LUHMES (cell line): ENCODE measurements around a stretch of chr7.

GRCh38 chr7:66427785-66428556 lies 200.7 kb upstream of the KCTD7 start:
- PRO-cap, result no peak

DNA sequence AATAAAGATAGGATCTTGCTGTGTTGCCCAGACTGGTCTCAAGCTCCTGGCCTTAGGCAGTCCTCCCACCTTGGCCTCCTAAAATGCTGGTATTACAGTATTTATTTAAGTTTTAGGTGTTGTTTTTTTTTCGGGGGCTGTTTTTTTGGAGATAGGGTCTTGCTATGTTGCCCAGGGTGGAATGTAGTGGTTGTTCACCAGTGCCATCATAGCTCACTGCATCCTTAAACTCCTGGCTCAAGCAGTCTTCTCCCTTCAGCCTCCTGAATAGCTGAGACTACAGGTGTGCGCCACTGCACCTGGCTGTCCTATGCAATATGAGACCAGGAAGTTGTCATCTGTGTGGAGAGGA lies 5.5 kb downstream of the KCTD7 start:
- PRO-cap, result no peak

DNA sequence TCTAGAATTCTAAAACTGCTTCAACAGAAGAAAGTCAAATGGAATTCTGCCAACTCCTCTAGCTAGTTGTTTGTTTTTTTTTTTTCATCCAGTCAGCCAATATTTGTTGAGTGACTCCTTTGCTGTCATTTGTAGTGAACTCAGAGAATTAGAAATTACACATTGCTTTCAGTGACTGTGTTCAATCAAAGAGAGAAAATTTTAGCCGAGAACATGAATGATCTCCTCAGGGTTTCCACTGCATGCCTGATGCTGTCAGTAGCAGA lies 32.4 kb downstream of the RABGEF1 start:
- PRO-cap, result no peak

GRCh38 chr7:66952130-66952809 lies 31.2 kb downstream of the TMEM248 start:
- PRO-cap, result no peak

GRCh38 chr7:66987770-66988247 lies 7.6 kb downstream of the SBDS start:
- PRO-cap, result no peak

DNA sequence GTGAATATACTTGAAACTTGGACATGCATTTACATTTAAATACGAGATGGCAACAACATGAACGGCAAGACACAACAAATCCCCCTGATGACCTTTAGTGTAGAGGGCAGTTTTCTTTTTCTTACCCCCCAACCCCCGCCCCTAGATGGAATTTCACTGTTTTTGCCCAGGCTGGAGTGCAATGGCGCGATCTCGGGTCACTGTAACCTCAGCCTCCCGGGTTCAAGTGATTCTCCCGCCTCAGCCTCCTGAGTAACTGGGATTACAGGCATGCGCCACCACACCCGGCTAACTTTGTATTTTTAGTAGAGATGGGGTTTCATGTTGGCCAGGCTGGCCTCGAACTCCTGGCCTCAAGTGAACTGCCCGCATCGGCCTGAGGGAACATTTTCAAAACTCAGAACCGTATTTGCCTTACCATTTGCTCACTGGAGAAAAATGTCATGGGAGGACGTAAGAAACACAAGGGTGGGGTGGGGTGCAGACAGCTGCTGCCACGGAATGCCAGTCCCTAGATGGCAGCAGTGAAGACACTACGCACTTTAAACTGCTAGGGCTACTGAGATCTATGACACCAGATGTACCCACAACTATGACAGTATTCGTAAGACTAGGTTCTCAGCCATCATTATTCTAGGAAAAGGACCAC lies 892 bp downstream of the SBDS start:
- PRO-cap, result no peak

DNA sequence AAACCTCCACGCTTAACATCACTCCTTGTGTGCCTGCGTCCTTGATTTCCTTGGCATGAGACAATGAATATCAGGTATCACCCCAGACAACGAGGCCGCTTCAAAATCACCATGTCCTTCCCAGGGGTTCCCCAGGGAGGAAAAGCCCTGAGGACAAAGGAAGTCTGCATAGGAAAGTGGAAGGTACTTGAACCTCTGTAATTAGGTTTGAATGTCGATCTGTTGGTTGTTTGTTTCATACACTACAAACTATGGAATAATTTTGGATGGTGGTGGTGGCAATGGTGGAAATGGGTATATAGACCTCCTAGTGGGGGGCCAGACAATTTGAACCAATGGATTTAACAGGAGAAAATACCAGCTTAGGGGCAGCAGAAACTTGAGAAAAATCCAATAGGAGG lies 116.2 kb downstream of the SPDYE21 start:
- PRO-cap, result no peak

GRCh38 chr7:67518479-67519161 lies 241.9 kb downstream of the SPDYE21 start:
- PRO-cap, result no peak

- PRO-cap, result no peak
Observed at GRCh38 chr7:67764221-67764919, 487.6 kb downstream of the SPDYE21 start.

DNA sequence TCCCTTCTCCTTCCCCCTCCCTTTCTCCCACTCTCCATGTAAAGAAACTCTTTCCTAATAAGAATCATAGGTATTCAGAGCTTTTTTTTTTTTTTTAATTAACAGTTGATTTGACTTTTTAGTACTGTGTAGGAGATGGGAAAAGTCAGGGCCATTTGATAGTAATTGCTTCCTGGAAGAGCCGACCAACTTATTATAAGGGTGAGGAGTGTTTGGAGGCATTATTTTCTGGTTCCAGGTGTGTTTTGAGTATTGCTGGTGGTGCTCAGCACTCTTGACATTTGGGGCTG lies 63.8 kb downstream of the AUTS2 start:
- PRO-cap, result no peak

GRCh38 chr7:69708835-69709422 lies 110.7 kb downstream of the AUTS2 start:
- PRO-cap, result no peak

DNA sequence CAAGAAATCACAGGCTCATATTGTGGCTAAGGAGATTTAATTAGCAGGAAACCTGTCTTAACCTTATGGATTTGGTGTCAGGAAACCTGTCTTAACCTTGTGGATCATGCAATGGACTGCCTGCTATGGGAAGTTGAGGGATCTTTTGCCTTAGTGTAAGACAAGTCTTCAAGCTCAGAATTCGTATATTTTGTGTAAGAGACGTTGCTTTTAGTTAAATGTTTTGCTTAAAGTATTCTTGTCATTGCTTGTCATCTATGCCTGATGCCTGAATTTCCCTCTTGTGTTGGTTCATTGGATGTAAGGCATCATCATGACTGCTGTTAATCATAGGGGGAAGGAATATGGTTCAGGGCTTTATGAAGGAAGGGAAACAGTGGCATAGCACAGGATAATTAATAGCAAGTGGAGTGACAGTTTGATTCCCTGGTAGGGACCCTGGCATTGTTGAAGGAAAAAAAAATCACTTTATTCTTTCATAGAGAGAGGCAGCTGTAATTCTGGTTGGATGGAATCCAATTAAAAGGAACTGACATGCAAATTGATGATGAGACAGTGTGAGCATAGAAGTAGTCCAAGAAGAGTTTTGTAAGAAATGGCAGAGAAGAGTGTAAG lies 121.3 kb downstream of the AUTS2 start:
- PRO-cap, result no peak

- PRO-cap, result no peak
Observed at GRCh38 chr7:69941141-69941816, 343.0 kb downstream of the AUTS2 start.

DNA sequence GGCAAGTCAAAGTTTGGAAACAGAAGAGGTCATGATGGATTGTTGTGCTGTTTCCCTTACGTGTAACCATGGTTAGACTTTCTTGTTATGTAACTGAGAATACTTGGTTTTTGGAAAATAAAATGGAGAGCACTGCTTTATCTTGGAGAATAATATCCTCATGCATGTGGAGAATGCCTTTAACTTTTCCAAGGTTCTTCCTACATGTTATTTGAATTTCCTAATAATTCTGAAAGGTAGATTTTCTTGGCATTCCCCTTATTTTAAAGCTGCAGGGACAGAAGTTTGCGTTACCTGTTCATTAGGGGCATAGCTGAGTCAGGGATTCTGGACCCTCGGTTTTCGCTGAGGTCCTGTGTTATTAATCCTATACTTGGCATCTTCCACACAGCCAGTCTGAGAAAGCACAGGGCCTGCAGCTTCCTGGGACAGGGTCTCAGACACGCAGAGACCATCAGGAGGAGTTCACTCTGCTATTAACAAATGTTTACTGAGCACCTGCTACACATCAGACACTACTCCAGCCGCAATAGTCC lies 634.5 kb upstream of the GALNT17 start:
- PRO-cap, result no peak

DNA sequence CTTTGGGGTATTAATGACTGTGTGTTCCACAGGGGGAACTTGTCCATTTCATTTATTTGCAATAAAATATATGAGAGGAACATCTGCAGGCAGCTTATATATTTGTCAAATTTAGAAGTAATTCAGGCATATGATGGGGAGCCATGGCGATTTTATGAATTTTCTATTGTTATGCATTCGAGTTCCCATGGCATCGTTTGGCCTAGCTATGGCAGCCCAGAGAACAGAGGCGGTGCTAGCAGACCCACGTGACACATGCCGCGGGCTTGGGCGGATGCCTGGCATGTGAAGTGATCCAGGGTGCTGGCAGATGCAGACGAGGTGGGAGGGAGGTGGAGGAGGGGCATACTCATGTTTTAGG lies 560.0 kb upstream of the GALNT17 start:
- PRO-cap, result no peak

DNA sequence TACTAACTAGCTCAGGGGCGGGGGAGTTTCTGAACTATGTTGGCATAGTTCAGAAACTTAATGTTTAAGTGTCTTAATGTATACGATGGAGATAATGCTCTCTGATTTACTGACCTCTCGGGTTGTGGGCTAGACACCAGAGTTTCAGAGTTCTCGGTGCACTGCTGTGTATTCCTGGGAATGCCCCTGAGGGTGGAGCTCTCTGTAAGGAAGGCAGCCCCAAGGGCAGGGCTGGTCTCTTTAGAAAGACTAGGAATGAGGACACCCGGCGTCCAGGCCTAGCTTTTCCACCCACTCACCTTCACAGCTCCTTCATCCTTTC lies 536.6 kb upstream of the GALNT17 start:
- PRO-cap, result no peak

GRCh38 chr7:71458200-71458479 lies 326.2 kb downstream of the GALNT17 start:
- PRO-cap, result no peak

DNA sequence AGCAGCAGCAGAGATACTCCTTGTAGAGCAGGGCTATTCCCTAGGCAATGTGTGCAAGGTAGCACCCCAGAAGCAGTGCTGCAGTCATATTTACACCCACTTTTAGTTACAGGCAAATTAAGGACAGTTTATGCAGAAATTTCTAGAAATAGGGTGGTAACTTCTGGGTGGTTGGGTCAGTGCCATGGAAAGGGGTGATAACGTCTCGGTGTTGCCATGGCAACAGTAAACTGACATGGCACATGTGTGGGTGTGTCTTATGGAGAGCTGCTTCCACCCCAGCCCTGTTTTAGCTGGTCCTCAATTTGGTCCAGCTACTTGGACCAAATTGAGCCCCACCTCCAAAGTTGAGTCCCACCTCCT lies 80.0 kb downstream of the CALN1 start:
- PRO-cap, result no peak

GRCh38 chr7:72337515-72338114 lies 74.5 kb downstream of the CALN1 start:
- PRO-cap, result no peak

GRCh38 chr7:72878923-72879547 lies 45.9 kb upstream of the POM121 start:
- PRO-cap, result bidirectional peak, plus-strand start at chr7:72879356, minus-strand start at chr7:72879271